Skeletal muscle cell (primary cell): ENCODE measurements around the genes NAA50 and GRAMD1C.

DNA sequence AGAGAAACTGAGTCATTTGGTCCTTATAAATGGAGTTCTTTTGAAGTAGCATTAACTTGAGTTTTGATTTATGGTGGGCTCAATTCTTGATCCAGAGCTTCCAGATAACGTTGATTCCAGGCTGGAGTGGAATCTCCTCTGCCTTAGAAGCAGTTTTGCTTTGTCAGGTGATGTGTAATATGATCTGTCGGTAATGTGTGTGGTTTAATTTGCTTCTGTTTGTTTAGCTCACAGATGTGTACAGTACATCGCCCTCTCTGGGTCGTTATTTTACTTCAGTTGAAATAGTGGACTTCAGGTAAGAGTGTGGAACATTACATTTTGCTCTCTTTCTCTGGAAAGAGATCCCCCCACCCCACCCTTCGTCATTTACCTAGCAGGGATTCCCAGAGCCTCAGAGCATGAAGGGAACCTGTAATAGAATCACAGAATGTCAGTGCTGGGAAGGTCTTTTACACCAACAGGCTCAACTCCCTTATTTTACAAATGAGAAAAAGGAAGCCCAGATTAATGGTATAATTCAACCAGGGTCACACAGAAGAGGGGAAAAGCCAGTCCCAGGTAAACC is 23.2 kb downstream of the C3orf52 start:
- RRBS = no CpG with 5 or more reads among the region's 5 CpGs

GRCh38 chr3:112408954-112409546 is 76.1 kb downstream of the CD200 start:
- RRBS = no CpG with 5 or more reads among the region's 4 CpGs

DNA sequence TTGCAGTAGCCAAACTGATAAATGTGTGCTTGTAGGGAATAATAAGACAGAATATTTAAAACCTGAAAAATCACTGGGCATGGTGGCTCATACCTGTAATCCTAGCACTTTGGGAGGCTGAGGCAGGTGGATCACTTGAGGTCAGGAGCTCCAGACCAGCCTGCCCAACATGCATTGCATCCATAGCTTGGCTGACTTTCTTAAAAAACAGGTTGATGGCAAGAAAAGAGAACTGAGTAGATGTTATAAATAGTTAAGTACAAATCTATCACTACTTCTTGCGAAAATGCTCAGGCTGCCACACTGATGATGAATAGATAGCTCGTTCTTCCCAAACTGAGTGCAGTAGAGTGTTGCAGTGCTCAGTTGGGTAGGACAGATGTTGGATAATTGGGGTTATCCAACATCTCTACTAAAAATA is 1.4 kb downstream of the BTLA start:
- RRBS = no CpG with 5 or more reads among the region's 2 CpGs

- RRBS = no CpG with 5 or more reads among the region's 6 CpGs
Measured at GRCh38 chr3:112580481-112580998, 18.7 kb downstream of the SLC35A5 start.

- RRBS = no CpG with 5 or more reads among the region's 1 CpG
Measured at GRCh38 chr3:112813680-112814104, 33.0 kb downstream of the CD200R1L start.

DNA sequence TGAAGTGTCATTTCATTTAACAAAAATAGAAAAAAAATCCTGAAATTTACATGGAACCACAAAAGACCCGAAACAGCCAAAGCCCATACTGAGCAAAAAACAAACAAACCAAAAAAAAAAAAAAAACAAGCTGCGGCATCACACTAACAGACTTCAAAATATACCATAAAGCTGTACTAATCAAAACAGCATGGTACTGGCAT is 35.2 kb downstream of the CD200R1 start:
- RRBS = no CpG with 5 or more reads among the region's 2 CpGs

DNA sequence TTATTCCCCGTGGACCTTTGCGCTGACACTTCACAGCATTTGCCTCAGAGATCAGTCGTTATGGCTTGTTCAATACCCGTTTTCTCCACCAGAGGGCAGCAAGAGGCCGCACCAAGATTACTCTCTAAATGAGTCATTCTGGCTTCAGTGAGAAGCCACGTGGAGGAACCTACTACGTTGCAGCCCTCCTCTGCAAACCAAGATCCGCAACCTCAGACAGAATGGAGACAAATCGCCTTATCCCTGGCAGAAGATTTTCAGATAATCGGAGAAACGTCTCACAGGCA is 31.8 kb upstream of the NEPRO start:
- RRBS = no CpG with 5 or more reads among the region's 11 CpGs

DNA sequence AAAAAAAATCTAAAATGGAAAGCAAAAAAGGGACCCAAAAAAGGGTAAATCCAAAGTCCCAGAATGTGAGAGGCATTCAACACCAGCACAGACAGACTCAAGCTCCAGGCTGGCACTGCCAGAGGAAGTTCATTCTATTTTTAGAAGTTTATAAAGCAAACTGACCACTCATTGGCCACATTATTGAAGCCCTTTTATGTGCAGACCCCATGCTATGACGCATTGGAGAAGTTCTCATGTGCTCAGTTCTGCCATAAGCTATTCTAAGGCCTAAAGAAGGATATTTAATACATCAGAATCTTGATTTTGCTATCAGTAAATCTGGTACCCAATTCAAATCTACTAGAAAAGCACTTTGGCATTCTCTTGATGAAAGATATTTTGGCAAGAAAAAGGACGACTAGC is 17.6 kb upstream of the BOC start:
- RRBS = no CpG with 5 or more reads among the region's 2 CpGs

DNA sequence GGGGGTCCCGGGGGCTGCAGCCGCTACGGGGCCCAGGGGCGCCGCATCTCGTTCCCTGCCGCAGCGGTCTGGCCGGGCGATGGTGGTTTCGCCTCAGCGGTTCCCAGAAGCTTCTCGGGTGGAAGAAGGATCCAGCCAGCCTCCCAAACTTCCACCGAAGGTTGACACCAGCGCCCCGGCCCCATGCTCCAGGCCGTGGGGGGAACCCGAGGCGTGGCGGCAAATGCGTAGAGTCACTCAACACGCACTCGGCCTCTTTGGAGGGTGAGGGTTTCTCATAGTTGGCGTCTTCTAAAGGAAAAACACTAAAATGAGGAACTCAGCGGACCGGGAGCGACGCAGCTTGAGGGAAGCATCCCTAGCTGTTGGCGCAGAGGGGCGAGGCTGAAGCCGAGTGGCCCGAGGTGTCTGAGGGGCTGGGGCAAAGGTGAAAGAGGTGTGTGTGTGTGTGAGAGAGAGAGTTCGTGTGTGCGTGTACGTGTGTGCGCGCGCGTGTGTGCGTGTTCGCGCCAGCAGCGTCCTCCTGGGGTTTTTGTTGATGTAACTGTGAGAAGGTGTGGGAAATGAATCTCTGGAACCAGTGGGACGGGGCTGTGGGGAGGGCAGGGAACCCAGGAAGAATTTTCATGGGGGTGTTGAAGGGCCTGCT is 1.0 kb downstream of the BOC start:
- RRBS = under 1% methylated on average over 9 of the region's 44 CpGs

GRCh38 chr3:113663203-113663677 is 33.2 kb downstream of the USF3 start:
- RRBS = no CpG with 5 or more reads among the region's 2 CpGs

DNA sequence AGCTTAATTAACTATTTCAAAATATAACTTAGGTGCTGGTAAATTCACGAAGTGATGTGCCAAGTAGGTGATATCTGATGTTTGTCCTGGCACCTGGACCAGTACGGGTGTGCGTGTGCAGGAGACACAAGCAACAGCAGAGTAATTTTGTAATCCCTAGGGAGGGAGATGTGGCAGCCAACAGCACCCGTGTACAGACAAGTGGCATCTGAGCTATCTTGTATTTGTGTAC is 22.9 kb downstream of the USF3 start:
- RRBS = no CpG with 5 or more reads among the region's 4 CpGs

DNA sequence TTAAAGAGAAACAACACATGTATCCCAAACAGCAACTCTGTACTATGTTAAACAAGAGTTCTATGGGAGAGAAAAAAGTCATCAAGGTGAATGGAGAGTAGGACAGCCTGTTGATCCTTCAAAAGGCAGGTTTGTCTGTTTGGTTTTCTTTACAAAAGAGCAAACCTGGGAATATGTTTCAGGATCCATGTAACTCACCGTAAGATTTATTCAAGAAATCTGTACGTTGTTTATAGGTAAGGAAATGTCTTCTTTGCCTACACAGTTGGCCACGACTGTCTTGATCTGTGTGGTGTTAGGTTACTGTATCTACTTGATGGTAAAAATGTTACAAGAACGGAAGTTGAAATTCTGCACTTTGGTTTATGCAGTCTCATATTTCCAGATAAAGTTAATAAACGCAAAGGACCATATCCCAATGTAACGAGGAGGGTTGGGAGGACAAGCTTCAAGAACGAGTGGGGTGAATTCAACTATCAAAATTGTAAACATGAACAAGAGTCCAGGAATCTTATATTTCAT is 1.1 kb downstream of the USF3 start:
- RRBS = no CpG with 5 or more reads among the region's 7 CpGs

DNA sequence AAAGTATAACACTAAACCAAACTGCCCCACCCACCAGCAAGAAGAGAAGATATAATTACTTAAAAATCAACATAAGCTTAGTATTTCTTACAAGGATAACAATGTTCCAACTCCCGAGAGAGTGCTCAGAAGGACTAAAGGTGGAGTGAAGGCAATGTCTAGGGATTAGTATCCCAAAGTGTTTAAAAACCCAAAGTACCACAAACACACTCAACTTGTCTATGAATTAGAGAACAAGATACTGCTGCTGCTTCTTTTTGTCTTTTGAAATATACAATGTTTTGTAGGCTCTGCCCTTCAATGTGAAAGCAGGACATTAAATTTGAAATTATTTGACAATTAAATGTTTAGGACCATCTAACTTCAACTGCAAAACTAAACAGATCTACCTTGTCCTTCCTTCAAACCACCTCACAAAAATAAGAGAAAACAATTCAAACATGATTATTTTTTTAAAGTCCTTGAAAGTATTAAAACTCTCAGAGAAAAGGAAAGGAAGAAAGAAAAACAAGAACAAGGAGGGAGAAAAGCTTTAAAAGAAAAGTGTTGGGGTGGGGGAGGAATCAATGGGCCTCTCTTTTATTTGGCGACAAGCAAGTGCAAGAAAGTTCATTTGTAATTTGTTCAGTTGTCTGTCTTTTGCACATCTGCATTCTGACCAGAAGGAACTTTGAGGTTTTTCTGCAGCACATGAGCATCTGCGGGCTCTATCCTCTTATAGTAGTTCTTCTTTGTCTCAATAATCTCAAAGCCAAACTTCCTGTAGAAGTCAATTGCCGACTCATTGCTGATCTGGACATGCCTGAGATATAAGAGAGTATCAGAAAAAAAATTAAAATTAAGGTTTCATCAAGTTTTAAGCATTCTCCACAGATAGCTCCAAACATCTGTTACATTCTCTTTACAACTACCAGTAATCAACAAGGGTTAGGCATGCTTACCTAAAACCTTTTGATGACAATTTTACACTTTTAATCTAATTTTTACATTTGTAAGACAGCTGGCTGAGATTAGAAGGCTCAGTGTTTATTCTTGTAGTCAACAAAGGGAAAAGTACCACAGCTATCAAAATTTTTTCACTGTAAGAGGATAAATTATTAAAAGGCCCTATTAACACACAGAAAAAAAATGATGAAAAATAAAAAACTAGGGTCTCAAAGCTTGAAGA is 24.5 kb downstream of the NAA50 start:
- RRBS = no CpG with 5 or more reads among the region's 4 CpGs

- RRBS = under 1% methylated on average over 22 of the region's 79 CpGs
Measured at GRCh38 chr3:113745641-113746625, at the start of gene NAA50. NAA50 (minus strand) TSS chr3:113746249.

DNA sequence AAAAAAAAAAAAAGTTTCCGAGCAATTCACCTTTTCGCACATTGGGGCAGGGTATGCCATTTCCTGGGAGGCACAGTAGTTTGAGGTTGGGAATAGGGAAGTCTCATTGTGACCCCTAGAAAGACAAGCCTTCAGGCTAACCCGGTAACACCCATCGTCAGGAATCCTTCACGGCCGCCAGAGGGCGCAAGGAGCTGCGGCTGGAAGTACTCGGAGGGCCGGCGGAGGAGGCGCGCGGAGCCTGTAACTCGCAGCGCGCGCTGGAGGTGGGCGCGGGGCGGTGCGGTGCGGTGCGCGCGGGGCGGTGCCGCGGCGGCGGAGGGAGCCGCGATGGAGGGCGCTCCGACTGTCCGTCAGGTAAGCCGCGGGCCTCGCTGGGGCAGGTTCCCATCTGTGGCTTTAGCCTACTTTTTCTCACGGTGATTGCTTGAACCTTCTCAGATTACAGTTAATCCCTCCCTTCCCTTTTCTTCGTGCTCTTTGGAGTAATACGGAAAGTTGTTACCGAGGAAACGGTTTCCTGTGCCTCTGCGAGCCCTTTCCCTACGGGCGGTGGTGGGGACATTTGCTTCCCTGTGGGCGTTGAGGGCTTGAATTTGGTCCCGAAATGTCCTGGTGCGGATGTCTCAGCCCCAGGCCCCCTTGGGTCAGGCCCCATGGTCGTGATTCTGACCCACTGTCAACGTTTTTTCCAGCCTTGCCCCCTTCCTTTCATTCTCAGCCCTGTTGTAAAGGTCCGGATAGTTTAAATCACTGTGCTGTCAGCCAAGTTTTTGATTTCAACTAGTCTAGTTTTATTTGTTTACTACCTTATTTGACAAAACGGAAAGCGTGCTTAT is at the start of gene GRAMD1C:
GRAMD1C (plus strand) TSS at position 209 of the 839 bp plus-strand sequence.
- RRBS = under 1% methylated on average over 8 of the region's 55 CpGs

DNA sequence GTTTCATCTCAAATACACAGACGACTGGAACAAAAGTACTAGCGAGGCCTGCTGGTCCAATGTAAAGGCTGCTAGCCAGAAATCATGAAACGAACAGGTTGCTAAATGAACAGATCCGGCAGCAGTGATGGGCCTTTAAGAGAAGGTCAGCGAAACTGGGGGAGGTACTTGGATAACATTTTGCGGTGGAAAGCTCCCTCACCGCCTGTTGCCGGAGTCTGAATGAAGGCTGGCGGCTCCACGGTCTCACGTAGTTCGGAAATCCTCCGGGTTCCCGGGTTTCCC is 560 bp upstream of the ZDHHC23 start:
- RRBS = 3% methylated on average over 8 of the region's 14 CpGs

- RRBS = no CpG with 5 or more reads among the region's 6 CpGs
Measured at GRCh38 chr3:113948806-113949107, 944 bp downstream of the ZDHHC23 start.

DNA sequence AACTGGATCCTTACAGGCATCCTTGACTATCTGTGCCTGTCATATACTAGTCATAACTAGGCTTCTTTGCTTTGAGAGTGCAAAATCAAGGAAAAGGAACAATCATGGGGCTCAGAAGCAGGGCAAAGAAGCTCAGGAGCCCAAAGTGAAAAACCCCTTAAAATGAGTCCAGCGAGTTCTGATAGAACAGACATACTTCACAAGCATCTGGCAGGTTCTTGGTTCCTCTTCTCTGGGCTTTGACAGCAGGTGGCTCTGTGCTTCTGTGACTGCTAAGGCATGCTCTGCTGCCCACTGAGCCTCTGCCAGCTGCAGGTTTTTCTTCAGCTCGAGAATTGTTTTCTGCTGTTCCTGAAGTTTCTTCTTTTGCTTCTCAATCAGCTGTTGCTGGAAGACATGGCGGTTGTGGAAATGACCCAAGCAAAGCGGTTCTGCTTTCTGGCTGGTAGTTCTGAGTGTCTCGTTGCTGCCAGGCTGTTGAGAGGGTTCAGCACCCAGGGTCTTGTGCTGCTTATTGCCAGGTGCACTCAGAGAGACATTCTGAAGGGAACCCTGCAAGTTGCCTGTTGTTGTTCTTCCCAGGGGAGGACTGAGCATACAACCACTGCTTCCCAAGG is 50.9 kb downstream of the CCDC191 start:
- RRBS = no CpG with 5 or more reads among the region's 5 CpGs

- RRBS = no CpG with 5 or more reads among the region's 3 CpGs
Measured at GRCh38 chr3:114036494-114037023, 19.8 kb downstream of the CCDC191 start.